Pericardium fibroblast (primary cell): ENCODE measurements around a stretch of chr13.

DNA sequence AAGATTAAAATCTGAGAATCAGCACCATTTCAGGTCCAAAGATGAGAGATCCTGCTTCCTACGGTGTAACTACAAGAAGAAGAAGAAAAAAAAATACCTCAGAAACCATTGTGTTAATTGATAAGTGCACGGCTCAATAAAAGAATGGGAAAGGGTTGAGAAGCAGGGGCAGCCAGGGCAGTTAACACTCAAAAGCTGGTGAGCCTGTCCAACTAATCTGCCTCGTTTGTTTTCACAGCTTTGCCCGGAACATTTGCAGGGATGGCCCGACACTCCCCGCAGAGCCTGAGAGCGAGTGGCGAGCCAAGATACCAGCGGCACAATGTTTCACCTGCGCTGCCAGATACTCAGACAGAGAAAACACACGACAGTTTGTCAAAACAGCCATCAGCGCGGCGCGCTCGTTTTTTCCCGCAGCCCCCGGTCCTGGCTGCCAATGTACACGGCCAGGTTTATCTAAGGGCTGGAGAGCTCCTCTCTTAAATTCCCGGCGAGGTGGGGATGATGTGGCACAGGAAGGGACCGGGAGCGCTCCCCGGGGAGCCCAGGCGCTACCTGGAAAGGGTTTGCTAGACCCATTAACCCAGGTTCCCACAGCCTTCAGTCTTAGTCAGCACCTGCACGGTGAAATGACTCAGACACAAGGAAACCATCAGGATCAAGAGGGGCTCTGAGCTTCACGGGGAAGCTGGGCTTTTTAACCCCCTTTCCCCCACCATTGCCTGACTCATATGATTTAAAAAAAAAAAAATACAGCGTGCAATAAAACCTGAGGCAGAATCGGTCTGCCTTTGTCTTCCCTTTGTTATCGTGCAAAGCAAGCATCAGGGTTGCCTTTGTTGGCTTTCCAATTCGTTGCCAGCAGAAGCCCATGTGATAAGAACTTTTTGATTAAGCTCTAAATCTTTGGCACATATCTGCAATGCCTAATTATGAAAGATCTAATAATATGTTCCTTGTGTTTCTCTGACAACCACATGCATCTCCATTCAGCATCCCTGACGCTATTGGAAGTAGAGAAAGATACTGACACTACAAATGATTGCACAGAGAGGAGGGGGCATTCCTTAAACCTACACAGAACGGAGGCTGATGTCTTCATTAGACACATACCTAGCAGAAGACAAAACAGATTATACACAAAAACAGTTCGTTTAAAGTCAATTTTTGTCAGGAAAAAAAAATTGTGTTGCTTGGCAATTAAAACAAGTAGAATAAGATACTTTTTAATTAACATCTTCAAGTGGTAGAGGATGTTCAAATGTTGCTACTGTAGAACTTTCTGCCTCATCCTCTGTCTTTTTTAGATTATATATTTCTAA is 186.1 kb downstream of the EFNB2 start:
- RAMPAGE, long total RNA = no peak

DNA sequence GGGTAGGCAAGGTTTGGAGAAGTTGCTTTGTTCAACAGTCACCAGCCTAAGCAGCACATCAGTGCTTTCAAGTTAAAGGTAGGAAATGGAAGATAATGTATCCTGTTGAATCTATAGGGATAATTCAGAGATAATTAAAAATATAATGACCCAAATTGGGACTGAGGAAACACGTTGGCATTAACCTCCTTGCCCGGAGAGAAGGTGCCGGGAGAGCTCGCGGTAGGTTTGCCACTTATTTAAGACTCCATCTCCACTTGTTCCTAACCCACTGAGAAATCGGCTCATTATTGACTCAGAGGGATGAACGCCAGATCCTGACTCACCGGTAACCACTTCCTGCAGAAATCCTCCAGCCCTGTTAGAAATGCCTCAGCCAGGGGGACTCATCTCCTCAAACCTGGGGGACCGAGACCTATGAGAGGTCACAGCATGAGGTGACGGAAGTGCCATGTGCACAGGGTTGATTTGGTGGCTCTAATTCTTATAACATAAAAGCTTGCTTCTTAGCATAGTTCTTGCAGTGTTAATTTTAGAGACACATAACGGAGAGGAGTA is 159.2 kb downstream of the EFNB2 start:
- RAMPAGE, long total RNA = no peak

- RAMPAGE, long total RNA = no peak
These were observed 19.9 kb upstream of the ARGLU1 start for GRCh38 chr13:106587779-106588266.

GRCh38 chr13:108408654-108409081 is 139.2 kb downstream of the TNFSF13B start:
- RAMPAGE, long total RNA = no peak

DNA sequence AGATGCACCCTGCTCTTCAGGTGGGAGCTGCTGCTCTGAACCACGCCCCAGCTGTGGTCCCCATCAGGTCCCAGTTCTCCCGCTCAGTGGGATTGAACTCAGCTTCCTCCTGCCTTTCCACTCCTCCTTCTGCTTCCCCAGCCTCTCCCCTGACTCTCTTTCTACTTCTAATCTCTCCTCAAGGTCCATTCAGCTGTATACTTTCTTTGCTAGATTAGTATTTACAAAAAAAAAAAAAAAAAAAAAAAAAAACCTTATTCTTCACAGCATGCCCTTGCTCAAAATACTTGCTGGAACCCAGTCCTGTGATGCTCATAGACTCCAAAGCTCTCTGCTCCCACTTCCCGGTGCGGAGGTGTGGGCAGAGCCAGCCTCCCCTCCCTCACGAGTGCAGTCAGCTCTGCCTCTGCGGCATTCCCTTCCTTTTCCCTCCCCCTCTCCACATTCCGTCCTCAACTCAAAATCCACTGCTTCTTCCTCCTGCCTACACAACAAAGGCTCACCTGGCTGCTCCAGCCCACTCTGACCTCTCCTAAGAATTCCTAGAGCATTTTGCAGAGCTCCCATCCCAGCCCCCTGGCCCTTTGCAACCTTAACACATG is 527.7 kb downstream of the MYO16 start:
- RAMPAGE, long total RNA = no peak

DNA sequence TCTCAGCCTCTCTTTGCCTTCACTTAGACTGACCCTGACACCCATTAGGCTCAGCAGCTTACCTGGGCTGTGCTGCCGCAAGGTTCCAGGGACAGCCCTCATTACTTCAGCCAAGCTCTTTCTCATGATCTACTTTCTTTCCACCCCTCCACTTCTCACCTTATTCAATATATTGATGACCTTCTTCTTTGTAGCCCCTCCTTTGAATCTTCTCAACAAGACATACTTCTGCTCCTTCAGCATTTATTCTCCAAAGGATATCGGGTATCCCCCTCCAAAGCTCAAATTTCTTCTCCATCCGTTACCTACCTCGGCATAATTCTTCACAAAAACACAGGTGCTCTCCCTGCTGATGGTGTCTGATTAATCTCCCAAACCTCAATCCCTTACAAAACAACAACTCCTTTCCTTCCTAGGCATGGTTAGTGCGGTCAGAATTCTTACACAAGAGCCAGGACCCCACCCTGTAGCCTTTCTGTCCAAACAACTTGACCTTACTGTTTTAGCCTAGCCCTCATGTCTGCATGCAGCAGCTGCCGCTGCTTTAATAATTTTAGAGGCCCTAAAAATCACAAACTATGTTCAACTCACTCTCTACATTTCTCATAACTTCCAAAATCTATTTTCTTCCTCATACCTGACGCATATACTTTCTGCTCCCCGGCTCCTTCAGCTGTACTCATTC is 517.6 kb downstream of the IRS2 start:
- RAMPAGE, long total RNA = no peak

- RAMPAGE, long total RNA = no peak
These were observed 134.4 kb downstream of the IRS2 start for GRCh38 chr13:109651748-109652521.

- RAMPAGE, long total RNA = no peak
These were observed 101.8 kb downstream of the IRS2 start for GRCh38 chr13:109684269-109685255.

DNA sequence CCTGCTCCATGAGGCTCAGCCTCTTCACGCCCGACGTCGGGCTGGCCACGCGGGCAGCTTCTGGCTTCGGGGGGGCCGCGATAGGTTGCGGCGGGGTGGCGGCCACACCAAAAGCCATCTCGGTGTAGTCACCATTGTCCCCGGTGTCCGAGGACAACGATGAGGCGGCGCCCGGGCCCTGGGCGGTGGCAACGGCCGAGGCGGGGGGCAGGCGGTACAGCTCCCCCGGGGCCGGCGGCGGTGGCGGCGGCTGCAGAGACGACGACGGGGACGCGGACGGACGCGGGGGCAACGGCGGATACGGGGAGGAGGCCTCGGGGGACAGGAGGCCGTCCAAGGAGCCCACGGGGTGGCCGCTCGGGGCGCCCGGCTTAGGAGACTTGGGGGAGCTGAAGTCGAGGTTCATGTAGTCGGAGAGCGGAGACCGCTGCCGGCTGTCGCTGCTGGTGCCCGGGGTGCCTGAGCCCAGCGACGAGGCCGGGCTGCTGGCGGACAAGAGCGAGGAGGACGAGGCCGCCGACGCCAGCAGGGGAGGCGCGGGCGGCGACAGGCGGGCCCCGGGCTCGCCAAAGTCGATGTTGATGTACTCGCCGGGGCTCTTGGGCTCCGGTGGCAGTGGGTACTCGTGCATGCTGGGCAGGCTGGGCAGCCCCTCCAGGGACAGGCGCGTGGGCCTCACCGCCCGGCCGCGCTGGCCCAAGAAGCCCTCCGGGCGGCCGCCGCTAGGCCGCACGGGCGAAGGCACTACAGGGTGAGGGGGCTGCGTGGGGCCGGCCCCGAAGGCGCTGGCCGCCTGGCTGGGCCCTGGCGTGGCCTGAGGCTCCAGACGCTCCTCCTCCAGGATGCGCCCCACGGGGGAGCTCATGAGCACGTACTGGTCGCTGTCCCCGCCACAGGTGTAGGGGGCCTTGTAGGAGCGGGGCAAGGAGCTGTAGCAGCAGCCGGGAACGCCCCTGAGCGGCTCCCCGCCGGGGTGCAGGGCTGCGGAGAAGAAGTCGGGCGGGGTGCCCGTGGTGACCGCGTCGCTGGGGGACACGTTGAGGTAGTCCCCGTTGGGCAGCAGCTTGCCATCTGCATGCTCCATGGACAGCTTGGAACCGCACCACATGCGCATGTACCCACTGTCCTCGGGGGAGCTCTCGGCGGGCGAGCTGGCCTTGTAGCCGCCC is 3.3 kb downstream of the IRS2 start:
- RAMPAGE, long total RNA = no peak

GRCh38 chr13:109869382-109870459 is 83.3 kb upstream of the IRS2 start:
- RAMPAGE, long total RNA = no peak

DNA sequence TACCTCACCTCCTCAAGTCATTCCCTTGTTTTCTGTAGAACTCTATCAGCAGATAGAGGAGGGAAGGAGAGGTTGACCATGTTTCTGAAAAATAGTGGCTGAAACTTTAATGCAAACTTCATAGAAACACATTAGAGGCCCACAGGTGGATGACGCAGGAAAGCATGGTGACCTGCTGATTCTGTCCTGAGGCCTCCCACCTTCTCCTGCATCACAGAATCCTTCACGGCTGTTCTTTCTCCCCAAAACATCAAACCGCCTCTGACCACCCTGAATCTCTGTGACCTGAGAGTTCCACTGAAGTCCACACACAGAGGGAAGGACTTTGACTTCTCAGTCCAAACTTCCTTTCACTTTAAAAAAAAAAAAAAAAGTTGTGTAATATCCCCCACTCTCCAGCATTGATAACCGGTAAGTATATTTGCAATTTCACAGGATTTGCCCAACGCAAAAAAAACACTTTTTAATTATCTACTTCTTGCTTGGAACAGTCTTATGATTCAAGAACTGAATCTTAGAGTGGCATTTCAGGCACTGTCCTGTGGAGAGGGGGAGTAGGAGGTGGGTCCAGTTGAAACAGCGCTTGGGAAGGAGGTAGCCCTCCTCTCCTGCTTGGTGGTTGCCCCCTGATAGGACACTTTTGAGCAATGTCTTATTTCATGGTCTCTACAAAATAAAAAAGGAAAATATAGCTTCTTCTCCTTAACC is 259.5 kb upstream of the IRS2 start:
- RAMPAGE, long total RNA = no peak

GRCh38 chr13:110056950-110057672 is 249.8 kb downstream of the COL4A1 start:
- RAMPAGE, long total RNA = no peak

DNA sequence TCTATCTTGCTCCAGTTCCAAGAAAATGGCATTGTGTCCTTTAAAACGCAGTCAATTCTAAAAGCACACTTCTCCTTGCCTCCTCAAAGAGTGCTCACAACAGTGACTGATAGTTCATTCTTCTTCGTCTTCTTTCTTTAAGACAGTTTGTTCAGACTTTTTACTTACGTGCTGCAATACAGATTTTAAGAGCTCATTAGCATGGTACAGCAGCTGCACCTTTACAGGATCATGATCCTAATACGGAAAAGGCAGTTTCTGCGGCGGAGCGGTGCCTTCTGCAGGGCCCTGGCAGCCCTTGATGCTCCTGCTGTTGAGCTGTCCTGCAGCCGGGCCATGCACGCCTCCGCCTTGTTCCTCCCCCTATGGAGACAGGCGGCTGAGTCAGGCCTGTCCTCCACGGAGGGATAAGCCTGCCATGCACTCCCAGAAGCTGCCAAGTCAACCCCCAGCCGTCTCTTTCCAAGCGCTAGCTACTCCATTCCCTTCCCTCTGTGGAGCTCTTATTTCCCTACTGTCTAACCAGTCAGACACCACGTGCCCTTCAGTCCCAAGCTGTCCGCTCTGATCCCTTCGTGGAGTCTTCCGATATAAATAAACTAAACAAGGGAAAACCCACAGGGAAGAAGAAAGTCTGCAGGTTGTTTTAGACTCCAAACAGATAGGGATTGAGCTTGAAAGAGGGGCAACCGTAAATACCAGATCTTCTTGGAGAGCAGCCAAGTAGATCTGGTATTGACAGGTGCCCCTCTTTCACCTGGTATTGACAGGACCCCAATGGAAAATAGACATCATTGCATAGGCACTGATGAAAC is 197.1 kb downstream of the COL4A1 start:
- RAMPAGE, long total RNA = no peak

- RAMPAGE, long total RNA = no peak
These were observed 172.2 kb downstream of the COL4A1 start for GRCh38 chr13:110134522-110135359.

GRCh38 chr13:110137646-110138534 is 169.1 kb downstream of the COL4A1 start:
- RAMPAGE, long total RNA = no peak

- RAMPAGE, long total RNA = no peak
These were observed 168.4 kb downstream of the COL4A1 start for GRCh38 chr13:110138535-110138967.

DNA sequence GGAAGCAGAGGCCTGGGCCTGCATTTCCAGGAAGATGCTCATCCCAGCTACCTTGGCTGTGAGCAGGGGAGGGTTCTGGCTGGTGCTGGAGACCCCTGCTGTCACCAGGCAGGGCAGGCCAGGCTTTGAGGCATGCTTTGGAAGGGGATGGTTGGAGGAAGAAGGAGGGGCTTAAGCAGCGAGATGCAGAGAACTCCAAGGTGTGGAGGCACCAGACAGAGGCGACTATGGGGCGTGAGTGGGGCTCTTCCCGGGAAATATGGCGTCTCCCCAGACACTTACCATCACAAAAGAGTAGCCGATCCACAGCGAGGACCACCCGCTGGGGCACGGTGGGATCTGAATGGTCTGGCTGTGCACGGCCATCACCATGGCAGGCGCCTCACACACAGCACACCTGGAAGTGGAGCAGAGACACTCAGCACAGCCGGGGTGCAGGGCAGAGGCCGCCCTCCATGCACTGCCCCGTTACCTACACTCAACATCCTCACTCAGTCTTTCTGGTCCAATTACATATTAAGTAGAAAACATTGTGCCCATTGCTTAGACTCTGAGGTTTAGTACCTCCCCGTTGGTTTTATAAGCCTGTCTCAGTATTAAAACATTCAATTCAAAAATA is 151.8 kb downstream of the COL4A1 start:
- RAMPAGE, long total RNA = no peak

GRCh38 chr13:110162108-110162495 is 144.9 kb downstream of the COL4A1 start:
- RAMPAGE, long total RNA = no peak

- RAMPAGE, long total RNA = no peak
These were observed 128.0 kb downstream of the COL4A1 start for GRCh38 chr13:110178713-110179527.

DNA sequence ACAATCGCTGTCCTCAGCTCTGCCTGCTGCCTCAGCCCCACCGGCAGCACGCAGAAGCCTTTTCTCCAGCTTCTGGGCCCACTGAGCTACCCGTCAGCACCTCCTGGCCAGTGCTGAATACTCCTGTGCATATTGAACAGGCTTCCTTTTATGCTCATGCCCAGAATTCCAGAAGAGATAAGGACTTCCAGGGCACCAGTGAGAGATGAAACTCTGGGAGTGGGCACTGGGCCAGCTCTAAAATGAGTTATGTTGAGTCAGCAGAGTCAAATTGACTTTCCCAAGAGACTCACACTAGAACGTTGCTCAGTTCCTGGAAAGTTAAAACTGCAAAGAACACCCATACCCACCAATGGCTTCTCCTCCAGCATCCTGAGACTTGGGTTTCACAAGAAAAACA is 119.2 kb downstream of the COL4A1 start:
- RAMPAGE, long total RNA = no peak